Vermiform appendix (tissue), 1 donor: ENCODE results near the genes NDUFA4L2, MARS1 and DCTN2.

DNA sequence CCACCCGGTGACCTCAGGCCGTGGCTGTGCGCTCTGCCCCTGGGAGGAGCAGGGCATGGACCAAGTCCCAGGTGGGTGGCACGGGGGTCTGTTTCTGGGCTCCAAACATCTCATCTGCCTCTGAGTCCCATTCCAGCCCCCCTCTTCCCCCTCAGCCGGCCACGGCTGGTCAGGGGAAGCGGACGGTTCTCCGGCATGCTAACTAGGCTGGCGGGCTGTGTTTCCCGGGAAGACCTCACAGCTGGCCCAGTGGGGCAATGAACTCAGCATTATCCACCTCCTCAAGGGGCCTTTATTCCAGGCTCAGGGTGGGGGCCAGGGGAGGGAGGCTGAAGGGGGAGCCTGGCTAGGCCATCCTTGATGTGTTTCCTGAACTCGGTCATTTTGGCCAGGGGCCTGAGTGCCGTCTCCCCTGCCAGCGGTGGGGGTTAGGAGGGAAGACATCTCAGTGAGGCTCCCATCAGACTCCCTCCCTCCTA is 7.7 kb downstream of the LRP1 start:
- PRO-cap = no peak

DNA sequence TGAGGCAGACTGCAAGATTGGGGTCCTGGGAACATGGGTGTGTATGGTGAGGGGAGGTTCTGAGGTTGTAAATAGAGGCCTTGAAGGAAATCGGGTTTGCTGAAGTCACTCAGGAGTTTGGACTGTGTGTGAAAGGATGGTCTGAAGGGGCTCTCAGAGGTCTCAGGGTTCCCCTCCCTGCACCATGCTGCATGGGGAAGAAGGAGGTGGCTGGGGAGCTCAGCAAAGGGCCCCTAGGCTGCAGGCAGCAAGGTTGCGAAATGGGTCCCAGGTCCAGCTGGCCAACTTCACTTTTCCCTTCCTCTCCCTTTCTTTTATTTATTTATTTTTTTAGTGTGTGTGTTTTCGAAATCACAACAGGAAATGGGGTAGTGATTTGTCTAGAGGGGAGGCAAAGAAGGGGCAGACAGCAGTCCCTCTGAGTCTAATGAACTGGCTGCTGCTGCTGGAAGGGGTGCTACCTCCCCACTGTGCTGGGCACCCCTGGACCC is 20.4 kb downstream of the LRP1 start:
- PRO-cap = unidirectional peak, plus-strand start at position 412 of the sequence

DNA sequence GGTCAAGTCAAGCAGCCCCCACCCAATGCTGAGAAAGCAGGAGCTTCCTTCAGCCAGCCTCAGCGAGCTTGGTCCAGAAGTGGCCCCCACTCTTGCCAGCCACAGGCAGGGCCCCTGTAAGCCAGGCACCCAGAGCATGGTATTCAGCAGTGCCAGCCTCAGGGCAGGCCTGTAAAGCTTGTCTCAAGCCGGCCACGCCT is 40.2 kb downstream of the LRP1 start:
- PRO-cap = unidirectional peak, minus-strand start at position 60 of the sequence

DNA sequence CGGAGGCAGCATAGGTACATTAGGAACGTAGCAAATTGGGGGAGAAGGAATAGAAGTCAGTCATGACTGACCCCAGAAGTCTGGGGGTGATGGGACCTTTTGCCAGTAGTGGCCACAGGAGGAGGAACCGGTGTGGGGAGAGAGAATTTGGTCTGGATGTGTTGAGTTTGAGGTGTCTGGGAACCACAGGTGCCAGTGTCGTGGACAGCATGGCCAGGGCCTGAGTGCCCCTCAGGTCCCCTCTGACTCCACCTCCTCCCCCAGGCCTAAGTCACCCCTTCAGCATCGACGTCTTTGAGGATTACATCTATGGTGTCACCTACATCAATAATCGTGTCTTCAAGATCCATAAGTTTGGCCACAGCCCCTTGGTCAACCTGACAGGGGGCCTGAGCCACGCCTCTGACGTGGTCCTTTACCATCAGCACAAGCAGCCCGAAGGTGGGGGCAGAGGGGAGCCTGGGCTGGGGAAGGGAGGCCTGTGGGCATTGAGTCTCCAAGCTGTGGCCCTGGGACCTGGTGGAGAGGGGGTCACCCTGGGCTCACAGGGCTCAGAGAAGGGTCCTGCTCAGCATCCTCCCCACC is 7.1 kb upstream of the NXPH4 start:
- PRO-cap = no peak

GRCh38 chr12:57236792-57237939 is at the start of gene NDUFA4L2:
Gene NDUFA4L2, minus strand, starts transcription at chr12:57237104.
- PRO-cap = unidirectional peak, minus-strand start at chr12:57237104

DNA sequence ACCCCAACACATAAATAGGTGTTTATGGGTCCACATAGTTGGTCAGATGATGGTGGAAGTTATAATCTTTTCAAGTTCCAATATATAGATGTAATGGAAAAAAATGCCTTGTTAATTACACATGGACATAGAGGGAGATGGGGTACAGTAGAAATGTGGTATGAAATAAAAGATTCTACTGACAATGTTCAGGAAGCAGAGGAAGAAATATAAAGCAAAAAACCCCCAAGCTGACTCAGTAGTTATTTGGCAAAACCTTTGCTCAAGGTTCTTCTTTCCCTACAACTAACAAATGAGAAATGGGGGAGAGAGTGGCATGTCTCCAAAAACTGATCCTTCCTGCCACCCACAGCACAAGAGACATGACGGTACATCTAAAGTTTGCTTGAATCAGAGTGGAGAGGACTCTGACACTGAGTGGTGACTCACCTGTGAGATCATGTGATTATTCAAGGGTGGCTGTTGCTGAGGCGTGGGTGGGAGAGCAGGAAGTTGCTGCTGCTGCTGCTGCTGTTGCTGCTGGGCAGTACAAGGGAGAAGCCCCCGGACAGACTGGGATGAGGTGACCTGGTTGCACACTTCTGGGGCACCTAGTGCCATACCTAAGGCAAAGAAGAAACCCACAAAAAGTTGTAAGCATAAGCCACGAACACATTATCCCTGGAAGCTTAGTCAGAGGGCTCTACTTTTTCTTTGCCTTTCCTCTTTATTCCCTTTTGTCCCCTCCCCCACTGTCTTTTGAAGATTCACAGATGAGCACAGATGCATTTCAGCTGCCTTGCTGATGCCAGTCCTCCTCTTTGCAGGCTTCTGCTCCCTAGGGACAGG is 29.2 kb upstream of the STAC3 start:
- PRO-cap = no peak

- PRO-cap = no peak
Observed at GRCh38 chr12:57283673-57284100, 32.7 kb upstream of the STAC3 start.

DNA sequence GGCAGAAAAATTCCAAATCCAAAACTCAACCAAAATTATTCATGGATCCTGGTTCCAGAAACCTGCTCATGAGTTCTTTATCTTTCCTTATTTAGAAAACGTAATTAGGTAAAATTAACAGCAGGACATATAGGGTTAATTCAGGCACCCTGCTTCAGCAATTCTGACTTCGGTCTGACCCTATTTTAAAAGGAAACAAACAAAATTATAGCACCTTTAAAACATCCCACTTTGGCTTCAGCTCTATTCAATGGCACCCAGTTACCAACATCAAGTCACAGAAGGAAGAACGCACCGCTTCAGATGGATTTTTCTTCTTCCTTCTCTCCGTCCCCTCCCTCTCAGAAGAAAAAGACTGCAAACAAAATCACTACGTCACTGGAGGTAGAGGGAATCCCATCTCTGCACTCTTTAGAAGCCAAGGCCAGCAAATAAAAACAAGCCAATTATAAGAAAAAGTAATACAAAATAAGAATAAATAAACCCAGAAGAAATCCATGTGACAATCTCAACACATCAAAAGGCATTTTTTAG is 89.7 kb downstream of the R3HDM2 start:
- PRO-cap = no peak

DNA sequence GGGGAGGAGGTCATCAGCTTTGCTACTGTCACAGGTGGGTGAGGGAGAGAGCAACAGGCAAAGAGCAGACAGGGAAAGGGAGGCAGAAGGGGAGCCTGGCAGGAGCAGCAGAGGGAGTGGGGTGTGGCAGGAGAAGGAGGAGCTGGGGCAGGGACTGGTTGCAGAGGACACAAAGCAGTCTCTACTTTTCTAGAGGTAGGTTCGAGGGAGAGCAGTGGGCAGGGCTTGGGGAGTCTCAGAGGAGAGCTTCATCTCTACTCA is 624 bp downstream of the INHBE start:
- PRO-cap = no peak

DNA sequence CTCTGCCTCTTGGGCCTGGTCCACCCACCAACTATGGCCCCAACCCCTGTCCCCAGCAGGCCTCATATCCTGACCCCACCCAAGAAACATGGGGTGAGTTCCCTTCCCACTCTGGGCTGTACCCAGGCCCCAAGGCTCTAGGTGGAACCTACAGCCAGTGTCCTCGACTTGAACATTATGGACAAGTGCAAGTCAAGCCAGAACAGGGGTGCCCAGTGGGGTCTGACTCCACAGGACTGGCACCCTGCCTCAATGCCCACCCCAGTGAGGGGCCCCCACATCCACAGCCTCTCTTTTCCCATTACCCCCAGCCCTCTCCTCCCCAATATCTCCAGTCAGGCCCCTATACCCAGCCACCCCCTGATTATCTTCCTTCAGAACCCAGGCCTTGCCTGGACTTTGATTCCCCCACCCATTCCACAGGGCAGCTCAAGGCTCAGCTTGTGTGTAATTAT is 8.7 kb downstream of the ARHGAP9 start:
- PRO-cap = unidirectional peak, minus-strand start at position 293 of the sequence

- PRO-cap = bidirectional peak, plus-strand start at chr12:57477431, minus-strand start at chr12:57477329
Observed at GRCh38 chr12:57477121-57477632, 2.5 kb downstream of the ARHGAP9 start.

DNA sequence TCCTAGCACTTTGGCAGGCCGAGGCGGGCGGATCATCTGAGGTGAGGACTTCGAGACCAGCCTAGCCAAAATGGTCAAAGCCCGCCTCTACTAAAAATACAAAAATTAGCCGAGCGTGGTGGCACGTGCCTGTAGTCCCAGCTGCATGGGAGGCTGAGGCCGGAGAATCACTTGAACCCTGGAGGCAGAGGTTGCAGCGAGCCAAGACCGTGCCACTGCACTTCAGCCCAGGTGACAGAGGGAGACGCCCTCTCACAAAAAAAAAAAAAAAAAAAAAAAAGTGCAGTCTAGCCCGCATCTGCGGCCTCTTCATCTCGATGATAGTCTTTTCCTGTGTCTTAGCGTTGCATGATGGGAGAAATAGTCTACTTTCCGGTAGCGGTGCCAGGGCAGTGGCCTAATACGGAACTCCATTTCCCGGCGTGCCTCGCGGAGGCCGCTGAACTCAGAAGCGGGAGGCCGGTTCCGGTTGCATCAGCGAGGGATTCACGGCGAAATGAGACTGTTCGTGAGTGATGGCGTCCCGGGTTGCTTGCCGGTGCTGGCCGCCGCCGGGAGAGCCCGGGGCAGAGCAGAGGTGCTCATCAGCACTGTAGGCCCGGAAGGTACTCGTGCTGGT is at the start of gene MARS1:
TSS of gene MARS1 (plus strand) at position 474 of the 619 bp plus-strand sequence.
- PRO-cap = bidirectional peak, plus-strand start at position 477 of the sequence, minus-strand start at position 316 of the sequence

DNA sequence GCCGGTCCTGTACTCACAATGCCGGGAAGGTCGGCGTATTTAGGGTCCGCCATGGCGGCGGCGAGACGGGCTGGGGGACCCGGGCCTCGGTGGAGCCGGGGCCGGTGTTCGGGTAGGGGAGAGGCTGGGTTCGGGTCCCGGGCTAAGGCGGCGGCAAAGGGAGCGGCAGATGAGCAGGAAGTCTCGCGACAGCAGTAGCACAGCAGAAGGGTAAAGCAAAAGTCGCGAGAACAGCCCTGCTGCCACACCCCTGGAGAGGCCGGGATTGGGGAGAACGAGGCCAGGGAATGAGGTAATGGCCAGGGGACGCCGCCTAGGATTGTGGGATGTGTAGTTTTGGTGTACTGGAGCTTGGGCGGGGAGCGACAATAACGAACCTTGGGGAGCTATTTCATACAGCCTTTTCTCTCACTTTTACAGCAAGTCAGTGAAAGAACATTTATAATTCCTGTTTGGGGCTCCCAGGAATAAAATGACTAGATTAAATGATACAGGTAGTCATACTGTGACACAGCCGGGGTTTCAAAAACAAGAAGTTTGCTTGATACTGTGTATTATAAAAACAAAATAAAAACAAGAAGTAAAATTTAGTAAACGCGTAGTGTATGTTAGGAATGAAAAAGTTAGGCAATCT is at the start of gene DCTN2:
TSS of gene DCTN2 (minus strand) at position 182 of the 634 bp plus-strand sequence.
- PRO-cap = unidirectional peak, minus-strand start at position 155 of the sequence

DNA sequence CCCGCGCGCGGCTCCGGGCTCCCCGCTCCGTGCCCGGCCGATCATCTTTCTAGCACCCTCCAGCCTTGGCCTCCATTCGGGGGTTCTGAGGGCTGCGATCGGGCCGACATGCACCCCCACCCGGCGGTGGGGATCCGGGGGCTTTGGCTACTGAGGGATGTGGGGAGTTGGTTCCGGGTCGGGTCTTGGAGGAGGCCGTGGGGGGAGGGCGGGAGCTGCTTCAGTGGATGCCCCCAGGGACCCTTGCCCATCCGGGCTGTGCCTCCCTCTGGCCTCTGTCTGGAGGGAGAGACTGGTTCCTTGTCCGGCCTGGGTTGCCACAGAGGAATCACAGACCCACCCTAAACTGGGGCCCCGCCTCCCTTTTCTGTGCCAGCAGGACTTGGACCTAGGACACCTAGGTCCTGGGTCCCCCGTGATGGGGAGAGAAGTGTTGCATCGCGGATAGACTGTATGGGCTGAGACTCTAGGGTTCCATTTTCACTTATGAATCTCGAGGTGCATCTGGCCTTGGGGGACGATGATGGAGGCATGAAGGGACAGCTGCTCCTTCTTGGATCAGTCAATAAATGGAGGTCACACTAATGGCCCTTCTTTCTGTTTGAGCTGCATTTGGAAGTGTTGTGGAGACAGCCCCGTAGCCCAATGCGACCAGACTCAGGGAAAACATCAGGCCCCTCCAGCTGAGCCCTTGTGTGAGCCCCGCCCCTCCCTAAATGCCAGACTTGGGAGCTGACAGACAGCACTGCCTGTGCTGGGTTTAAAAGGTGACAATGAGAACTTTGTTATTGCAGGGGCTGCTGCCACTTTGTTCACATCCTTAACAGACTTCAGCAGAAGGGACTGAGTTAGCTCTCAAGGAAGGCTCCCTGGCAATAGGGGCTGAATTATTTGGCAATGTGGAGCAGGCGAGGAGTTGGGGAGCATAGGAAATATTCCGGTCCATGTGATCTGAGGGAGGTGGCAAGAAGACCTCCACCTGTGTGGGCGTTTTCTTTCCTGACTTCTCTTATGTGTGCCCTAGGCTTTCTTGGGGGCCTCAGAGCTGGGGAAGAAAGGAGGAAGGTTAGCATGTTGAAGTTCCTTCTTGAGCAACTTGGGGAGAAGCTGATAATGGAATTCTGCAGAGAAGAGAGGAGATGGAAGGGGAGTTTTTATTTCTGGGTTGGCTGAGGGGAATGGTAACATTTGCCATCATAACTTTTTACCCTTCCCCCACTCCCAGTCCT is 755 bp downstream of the DTX3 start:
- PRO-cap = unidirectional peak, minus-strand start at position 332 of the sequence

DNA sequence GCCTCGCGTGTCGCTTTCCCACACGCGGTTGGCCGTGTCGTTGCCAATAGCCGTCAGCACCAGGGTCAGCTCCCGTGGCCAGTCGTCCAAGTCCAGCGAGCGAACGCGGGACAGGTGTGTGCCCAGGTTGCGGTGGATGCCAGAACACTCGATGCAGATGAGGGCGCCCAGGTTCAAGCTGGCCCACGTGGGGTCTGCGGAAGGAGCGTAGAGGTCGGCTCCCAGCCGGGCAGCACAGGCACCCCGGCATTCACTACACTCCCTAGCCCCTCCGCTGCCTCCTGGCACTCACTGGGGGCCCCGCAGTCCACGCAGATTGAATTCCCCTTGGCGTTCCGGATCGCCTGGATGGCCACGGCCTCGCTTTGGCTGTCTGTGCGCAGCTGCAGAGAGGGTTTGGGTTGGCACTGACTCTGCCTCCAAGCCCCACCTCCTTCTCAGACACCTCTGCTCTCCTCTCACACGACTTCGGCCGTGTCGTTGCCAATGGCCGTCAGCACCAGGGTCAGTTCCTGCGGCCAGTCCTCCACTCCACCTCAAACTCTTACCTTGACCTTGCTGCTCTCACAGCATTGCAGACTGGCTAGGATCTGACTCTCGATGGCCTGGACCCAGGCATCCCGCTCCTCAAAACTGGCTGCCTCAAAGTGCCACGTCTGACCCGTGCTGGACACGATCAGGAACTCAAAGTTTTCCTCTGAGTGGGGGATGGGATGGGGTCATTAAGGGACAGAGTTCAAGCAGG is 11.0 kb downstream of the AGAP2 start:
- PRO-cap = no peak

DNA sequence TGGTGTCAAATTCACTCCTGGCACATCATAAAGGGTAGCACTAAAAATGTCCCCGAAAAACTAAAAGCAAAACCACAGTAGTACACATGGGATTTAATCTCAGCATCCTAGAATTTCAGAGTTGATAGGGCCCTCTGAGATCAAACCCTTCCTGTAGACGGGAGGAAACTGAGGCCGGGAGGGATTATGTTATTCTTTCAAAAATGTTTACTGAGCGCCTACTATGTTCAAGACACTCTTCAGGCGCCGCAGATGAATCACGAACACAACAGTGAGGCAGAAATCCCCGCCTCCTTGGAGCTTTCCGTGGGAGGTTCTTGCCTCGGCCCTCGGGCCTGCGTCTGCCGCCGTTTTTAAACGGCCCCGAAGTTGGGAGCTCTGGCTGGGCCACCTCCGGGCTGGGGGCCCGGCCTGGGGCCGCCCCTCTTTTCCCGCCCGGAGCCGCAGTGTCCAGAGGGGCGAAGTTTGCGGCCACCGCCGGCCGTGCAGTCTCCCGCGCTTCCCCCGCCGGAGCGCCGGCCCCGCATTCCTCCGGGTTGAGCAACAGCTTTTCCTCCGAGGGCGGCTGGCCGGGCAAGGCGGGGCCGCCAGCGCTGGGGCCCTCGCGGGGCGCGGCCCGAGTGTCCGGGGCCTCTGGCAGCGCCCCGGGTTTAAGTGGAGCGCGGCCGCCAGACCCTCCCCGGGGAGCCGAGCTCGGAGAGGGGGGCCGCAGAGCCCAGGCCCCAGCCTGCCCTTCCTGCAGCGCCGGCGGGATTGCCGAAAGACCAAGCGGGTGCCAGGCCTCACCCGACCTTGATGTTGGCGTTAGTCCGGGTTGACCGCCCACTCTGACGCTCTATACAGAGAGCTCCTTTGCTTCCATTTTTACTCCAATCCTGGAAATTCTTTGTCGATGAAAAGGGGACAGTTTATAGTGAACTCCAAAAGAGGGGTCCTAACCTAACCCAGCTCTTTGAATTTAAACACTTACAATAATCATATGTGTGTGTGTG is 18.6 kb upstream of the CTDSP2 start:
- PRO-cap = bidirectional peak, plus-strand start at position 356 of the sequence, minus-strand start at position 270 of the sequence; bidirectional peak, plus-strand start at position 623 of the sequence, minus-strand start at position 533 of the sequence; unidirectional peak, minus-strand start at position 755 of the sequence

- PRO-cap = no peak
Observed at GRCh38 chr12:57892138-57892619, 45.6 kb upstream of the CTDSP2 start.

- PRO-cap = no peak
Observed at GRCh38 chr12:57895850-57896396, 45.4 kb upstream of the ATP23 start.

GRCh38 chr12:58939618-58940080 is 19.3 kb upstream of the LRIG3 start:
- PRO-cap = no peak

DNA sequence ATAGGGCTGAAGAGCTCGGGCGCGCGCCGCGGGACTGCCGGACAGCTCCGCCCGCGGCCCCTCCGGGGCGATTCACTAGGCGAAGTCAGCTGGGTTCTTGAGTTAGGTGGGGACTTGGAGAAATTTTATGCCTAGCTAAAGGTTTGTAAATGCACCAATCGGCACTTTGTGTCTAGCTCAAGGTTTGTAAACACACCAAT is 674.2 kb downstream of the SLC16A7 start:
- PRO-cap = unidirectional peak, minus-strand start at position 59 of the sequence